Sigmoid colon (tissue), 4 donors: ENCODE measurements around the genes CSMD2 and CLSPN.

GRCh38 chr1:33007019-33008114 lies 29.3 kb downstream of the AK2 start:
- PRO-cap, result no peak
- RAMPAGE, long total RNA, 4 experiments, result no peak in any of the 4 experiments

DNA sequence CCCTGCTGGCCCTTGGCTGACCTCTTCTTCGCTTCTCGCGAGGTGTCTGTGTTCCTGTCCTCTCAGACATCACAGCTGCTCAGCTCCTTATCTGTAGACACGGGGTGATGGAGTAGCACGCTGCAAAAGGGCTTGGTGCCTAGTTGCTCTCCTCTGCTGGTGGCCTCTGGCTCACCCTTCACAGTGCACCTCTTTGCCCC lies 18.6 kb upstream of the AK2 start:
- PRO-cap, result no peak
- RAMPAGE, long total RNA, 4 experiments, result no peak in any of the 4 experiments

GRCh38 chr1:33130304-33130710 lies 49.4 kb downstream of the AZIN2 start:
- PRO-cap, result no peak
- RAMPAGE, long total RNA, 4 experiments, result no peak in any of the 4 experiments

DNA sequence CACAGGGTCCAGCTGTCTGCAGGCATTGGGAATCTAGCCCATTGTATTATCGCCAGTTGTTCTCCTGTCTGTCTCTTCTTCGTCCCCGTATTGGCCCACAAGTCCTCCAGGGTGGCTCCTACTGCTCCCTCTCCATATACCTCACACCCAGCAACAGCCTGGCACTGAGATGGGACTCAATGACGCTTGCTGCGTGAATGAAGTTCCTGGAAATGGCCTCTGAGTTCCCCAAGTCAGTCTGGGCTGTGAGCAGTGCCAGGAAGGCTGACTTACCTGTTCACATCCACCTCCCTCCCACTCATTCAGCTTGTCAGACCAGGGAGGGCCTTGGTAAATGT lies 14.4 kb downstream of the TRIM62 start:
- PRO-cap, result no peak
- RAMPAGE, long total RNA, 4 experiments, result no peak in any of the 4 experiments

- PRO-cap, result no peak
- RAMPAGE, long total RNA, 4 experiments, result no peak in any of the 4 experiments
Observed at GRCh38 chr1:33169318-33169987, 12.4 kb downstream of the TRIM62 start.

- PRO-cap, result bidirectional peak, plus-strand start at chr1:33257206, minus-strand start at chr1:33256911
- RAMPAGE, long total RNA, 4 experiments, result no peak in any of the 4 experiments
Observed at GRCh38 chr1:33256625-33257864, 753 bp downstream of the ZNF362 start.

DNA sequence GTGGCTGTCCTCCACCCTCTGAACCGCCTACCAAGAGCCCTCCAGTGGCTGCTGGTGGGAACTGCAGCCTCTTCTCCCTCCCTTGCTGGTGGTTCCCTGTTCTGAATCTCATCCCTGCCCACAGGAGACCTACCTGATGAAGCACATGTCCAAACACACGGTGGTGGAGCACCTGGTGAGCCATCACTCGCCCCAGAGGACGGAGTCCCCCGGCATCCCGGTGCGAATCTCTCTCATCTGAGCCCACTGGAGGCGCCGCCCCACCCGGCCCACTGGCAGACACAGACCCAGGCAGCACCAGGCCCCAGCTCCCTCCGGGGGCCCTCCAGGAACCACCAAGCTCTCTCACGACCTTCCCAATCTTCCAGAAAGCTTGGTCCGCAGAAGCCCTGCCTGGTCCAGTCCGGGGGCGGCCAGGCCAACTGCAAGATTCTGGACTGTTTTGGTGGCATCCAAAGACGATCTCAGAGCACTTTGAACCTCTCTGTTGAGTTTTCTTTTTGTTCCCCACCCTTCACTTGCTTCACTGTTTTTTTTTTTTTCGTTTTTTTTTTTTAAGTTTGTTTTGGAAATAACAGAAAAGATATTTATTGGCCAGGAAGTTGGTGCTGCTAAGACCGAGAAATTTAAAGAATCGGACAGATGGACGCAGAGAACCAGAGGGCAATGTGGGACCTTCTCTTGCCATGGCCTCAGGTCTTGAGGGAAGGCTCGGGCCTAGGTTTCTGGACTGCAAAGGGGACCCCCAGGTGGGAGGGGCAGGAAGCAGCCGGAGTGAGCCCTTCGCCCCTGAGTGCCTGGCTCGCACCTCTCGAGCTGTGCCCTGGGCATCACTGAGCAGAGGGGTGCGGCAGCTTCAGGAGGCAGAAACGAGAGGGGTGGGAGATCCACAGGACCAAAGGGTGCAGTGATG lies 21.8 kb downstream of the A3GALT2 start:
- PRO-cap, result no peak
- RAMPAGE, long total RNA, 4 experiments, result no peak in any of the 4 experiments

DNA sequence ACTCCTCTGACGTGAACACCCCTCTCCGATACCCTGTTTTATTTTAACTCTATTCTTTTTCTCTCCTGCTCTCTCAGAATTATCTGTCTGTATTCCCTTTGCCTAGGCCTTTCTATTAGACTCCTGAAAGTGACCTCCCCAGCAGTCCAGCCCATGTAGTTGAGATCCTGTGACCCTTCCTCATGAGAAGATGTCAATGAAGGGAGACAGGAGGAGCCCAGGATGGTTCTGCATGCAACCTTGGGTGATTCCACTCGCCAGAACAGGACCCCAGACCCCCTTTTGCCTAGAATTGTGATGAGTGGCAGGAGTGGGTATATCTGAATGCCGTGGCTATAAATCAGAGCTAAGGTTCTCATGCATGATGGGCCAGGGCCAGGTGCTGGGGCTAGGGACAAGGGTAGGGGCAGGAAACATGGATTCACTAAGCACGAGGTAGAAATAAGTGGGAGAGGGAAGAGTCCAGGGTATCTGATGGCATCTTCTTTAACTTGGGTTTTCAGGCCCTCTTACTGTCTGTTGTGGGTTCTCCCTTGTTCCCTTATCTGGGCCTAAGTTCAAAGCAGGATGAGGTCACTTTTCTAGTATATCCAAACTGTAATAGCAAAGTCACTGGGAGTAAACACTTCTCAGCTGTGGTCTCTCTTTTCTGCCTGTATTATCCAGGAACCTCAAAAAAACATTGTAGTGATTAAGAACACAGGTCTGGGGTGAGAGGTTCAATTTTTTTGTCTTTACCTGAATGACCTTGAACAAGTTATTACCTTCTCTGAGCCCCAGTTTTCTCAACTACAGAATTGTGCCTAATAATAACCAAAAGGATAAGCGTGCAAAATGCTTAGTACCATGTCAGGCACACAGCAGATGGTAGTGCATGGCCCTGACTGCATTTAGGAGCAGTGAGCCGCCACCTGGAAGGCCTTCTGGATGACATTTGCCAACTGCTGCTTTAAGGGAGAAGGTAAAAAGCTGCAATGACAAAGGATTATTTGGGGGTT lies 53.4 kb upstream of the A3GALT2 start:
- PRO-cap, result no peak
- RAMPAGE, long total RNA, 4 experiments, result no peak in any of the 4 experiments

DNA sequence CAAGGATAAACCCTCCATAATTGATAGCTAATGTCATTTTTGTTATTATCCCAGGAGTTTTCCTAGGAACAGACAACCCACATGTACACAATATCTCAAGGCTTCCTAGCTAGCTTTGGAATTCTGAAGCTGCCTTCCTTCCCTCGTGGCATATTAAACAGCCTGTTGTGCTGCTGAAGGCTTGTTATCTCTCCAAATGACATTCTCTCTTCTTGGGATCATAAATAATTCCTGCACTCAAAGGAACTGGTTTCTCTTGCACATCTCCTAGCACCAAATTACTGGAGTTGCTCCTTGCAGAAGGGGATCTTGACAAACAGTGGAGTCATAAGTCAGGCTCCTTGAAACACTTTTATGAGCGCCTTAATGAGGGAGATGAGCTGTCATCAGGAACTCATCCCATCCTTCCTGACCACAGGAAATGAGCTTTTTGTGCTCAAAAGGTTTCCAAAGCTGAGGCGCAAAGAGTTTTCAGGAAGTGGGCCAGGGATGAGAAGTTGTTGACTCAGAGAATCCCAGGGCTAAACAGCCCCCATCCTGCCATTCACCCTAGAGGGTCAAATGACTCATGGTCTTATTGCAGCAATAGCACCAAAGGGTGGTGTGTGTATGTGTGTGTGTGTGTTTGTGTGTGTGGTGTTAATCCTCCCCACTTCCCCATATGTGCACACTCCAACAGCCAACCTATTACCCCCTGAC lies 2.6 kb upstream of the PHC2 start:
- PRO-cap, result no peak
- RAMPAGE, long total RNA, 4 experiments, result no peak in any of the 4 experiments

DNA sequence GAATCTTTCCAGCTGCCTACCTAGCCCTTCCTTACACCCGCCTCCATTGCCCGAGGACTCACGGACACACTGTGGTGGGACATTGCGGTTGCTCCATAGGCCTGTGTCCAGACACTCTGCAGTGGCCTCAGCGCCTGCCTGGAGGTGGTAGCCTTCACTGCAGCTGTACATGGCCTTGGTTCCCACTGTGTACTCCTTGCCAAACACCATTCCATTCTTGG lies 99.9 kb downstream of the ZSCAN20 start:
- PRO-cap, result no peak
- RAMPAGE, long total RNA, 4 experiments, result no peak in any of the 4 experiments

GRCh38 chr1:34164630-34165487 lies at the start of gene CSMD2:
CSMD2 (minus strand) TSS chr1:34165230.
- PRO-cap, result no peak
- RAMPAGE, long total RNA, 4 experiments, result no peak in any of the 4 experiments

- PRO-cap, result no peak
- RAMPAGE, long total RNA, 4 experiments, result no peak in any of the 4 experiments
Observed at GRCh38 chr1:34867308-34867843, 7.8 kb upstream of the SMIM12 start.

DNA sequence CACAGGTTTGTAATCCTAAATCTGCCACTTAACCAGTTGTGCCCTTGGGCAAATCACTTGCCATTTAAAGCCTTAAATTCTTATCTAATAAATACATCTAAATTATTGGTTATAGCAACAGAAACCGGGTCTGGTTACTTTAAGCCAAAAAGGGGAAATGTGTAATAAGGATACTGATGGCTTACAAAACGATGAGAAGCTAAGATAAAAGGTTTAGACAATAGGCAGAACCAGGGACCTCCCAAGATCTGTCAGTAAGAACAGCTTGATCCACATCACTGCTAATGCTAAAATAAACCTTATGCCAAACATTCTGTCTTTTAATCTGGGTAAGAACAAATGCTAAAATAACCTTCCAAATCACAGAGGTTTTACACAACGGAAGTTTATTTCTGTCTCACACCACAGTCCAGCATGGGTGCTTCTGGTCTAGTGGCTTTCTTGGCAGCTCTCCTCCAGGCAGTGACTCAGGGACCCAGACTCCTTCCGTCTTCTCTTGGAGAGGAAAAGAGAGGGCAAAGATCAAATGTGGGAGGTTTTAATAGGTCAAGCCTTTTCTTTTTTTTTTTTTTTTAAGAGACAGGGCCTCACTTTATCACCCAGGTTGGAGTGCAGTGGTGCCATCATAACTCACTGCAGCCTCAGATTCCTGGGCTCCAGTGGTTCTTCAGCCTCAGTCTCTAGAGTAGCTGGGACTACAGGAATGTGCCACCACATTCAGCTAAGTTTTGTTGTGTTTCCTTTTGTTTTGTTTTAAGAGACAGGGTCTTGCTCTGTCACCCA lies 16.4 kb upstream of the ZMYM1 start:
- PRO-cap, result no peak
- RAMPAGE, long total RNA, 4 experiments, result no peak in any of the 4 experiments

DNA sequence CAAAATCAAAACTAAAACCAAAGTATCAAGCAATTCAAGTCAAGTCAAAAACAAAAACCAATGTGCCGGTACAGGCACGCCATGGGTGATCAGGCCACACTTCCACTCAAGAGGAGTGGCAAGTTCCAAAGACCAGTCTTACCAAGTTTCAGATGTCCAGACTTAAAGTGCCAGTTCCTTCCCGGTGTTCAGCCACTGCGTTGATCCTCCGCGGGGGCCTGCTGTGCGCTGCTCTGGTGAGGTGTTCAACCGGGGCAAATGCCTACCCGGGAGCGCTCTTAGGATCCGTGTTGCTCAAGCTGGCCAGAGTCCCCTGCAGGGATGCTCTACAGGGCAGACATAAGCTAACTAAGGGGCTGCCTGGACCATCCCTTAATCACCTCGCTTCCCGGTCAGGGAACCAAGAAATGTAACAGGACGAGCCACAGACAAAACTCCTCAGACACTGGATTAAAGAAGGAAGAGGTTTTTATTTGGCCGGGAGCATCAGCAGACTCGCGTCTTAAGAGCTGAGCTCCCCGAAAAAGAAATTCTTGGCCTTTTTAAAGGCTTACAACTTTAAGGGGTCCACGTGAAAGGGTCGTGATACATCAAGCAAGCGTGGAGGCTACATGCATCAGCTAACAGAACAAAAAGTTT lies 46.7 kb downstream of the SFPQ start:
- PRO-cap, result no peak
- RAMPAGE, long total RNA, 4 experiments, result no peak in any of the 4 experiments

DNA sequence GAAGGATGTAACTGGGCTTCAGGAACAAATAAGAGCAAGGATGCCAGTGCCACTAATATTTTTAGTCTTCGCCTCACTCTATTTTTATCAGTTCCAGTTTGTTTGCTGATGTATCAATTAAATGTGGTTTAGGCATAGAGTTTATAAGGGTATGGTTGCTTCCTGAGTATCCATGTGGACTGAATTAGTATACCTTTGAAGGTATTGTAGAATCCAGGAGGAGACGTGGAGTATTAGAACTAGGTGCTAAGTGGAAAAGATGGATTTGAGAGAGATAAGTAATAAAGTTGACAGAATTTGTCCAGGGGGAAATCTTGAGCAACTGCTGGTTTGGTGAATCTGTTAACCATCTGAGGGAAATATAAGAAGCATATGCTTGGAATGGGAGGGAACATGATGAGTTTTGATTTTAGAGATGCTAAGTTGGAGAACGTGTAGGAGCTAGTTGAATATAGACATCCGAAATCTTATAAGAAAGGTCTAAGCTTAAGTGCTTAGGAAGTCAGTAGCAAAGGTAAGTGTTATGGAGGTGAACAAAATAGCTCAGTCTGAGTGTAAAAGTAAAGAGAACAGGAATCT lies 88.9 kb downstream of the ZMYM4 start:
- PRO-cap, result no peak
- RAMPAGE, long total RNA, 4 experiments, result start-site peak on the plus strand in 1 of 4 experiments, centred at position 146 of the sequence, 7 reads per replicate

DNA sequence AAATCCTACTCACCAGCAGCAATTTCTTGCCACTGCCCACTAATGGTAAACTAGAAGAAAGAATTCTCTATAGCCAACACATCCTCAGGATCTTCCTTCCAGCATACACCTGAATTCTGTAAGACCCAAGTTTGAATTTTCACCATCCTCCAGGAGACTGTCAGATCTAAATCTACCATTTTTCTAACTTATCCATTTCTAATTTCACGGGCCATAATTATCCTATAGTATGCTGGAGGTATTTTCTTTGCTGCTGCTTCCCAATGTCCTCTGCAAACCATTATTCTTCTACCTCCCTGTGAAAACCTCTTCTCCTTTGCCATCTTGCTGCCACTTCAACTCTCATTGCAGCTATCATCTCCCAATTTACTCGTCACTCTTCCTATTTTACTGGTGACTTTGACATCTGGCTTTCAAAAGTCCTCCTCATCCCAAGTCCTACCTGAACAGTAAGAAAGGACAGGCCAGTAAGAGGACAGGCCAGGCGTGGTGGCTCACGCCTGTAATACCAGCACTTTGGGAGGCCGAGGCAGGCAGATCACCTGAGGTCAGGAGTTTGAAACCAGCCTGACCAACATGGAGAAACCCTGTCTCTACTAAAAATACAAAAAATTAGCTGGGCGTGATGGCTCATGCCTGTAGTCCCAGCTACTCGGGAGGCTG lies 56.0 kb downstream of the KIAA0319L start:
- PRO-cap, result no peak
- RAMPAGE, long total RNA, 4 experiments, result no peak in any of the 4 experiments

GRCh38 chr1:35573851-35574517 lies 870 bp downstream of the TFAP2E start:
- PRO-cap, result no peak
- RAMPAGE, long total RNA, 4 experiments, result no peak in any of the 4 experiments

DNA sequence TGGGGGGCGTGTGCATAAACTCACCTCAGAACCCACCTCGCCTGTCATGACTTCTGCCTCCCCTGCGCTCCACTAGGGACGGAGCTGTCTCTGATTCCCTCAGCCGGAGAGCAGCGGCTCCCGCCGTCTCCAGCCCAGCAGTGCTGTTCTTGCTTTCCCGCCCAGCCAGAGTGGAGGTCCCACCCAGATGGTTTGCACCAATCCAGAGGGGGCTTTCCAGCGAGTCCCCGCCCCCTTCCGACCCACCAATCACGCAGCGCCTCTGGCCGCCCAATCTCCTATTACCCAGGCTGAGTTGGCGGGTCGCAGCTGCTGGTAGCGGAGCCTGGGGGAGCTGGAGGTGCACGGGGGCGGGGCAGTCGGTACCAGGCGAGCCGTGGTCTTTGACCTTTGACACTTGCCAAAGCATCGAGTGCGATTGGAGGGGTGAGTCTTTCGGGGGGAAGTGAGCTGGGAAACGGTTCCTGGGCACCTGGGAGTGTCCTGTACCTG lies at the start of gene CLSPN:
Gene CLSPN (minus strand): TSS at position 156 of the 492 bp plus-strand sequence.
- PRO-cap, result unidirectional peak, minus-strand start at position 142 of the sequence
- RAMPAGE, long total RNA, 4 experiments, result start-site peak on the minus strand in 2 of 4 experiments, centred at positions 158 to 159 of the sequence, 6 to 15 reads per replicate

DNA sequence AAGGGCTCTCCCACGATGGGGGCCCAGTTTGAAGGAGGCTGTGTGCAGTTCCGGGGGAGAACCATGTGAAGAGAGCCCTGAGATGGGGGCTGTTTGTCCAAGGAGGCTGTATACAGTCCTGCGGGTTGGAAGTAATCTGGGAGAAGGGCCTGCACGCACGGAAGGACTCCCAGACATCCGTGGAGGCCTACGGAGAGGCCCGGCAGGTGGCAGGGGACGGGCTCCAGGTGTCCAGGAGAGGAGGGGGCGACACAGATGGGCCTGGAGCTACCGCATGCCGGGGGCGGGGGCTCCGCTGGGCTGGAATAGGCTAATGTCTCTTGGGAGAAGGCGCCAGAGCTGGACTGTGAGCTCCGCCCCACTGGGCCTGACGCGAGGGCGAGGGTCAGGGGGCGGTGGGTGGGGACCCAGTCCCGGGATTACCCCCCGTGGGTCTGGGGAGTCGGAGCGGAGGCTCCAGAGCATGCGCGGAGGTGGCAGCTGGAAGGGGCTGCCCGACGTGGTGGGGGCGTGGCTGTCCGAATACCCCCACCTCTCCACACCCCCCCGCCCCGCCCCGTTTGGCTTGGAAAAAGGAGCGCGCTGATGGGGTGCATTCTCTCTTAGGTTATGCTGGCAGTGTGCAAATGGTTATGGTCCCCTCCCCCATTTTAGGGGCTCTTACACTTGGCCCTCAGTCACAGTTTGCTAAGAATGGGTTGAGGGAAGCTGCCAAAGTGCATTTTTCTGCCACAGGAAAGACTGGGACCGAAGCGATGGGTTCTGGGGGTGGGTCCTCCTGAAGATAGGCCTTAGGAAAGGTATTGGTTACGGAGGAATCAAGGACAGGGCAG lies 756 bp downstream of the AGO1 start:
- PRO-cap, result no peak
- RAMPAGE, long total RNA, 4 experiments, result no peak in any of the 4 experiments

DNA sequence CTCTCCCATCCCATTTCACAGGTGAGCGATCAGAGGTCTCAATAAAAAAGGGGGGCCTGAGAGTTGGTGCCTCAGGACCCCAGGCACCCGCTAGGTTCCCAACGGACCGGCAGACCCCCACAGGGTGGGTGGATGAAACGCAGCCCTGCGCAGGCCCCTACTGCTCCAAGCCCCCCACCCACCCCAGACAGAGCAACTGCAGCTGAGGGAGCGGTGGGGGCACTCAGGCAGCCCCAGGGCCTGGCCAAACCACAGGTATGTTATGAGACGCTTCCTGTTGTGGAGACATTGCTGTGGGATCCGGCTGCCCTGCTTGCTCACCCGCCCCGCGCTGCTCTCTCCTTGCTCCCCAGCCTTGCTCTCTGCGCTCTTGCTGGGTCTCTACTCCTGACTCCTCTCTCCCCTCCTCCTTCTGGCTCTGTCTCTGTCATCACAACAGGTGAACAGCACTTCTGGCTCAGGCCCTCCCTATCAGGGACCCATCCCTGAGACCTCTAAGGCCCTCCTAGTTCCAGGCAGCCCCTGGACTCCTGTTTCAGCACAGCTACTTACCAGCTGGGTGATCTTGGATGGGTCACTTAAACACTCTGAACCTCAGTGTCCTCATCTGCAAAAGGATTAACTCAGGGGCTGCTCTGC lies 16.0 kb downstream of the COL8A2 start:
- PRO-cap, result no peak
- RAMPAGE, long total RNA, 4 experiments, result no peak in any of the 4 experiments